ENCODE measurements around a stretch of chr20.

DNA sequence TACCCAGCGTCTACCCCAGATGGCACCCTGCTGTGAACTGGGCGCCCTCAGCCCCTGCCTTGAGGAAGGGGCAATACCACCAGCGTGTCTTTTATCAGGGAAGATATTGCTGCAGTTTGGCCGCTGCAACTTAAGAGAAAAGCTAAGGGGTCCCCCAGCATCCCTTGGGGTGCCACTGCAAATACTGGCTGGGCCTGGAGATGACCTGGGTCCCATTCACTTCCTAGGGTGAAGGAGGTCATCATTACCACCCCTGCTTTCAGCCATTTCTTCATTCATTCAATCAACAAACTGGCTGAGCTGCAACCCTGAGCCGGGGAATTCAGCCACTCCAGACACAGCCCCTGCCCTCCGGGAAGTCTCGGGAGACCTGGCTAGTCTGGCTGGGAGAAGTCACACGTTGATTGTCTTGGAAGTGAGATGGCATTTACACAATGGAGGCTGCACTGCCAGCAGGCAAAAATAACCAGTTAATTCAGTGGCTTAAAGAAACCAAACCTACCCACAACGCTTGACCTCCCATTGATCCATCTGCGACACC lies 1.9 kb upstream of the PMEPA1 start:
- RAMPAGE, long total RNA, result no peak
- RRBS, result no CpG with 5 or more reads among the region's 10 CpGs

- RAMPAGE, long total RNA, result no peak
- RRBS, result 6% methylated on average over 8 of the region's 39 CpGs
These were observed 38.9 kb upstream of the PMEPA1 start for GRCh38 chr20:57748385-57749391.

GRCh38 chr20:58514434-58515160 lies 602 bp downstream of the APCDD1L start:
- RAMPAGE, long total RNA, result no peak
- RRBS, result 2% methylated on average over 24 of the region's 66 CpGs

DNA sequence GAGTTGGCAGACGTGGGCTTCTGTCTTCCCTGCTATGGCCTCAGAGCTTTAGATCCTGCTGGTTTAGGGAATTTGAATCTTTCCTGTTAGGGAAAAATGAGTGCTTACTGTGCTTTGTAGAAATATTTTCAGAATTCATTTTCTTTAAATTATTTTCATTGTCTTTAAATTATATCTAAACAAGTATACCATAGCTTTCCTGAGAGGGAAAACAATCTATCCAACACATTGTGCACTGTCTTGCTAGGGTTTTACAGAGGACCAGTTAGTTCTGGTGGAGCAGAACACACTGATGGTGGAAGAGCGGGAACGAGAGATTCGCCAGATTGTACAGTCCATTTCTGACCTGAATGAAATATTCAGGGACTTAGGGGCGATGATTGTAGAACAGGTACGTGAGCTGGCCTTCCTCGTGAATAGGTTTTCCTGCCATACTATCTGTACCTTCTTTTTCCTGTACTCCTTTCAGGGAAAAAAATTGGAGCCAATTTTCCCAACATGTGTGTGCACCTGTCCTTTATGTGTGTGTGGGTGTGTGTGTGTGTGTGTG lies 19.9 kb downstream of the STX16 start:
- RAMPAGE, long total RNA, result no peak
- RRBS, result no CpG with 5 or more reads among the region's 7 CpGs

DNA sequence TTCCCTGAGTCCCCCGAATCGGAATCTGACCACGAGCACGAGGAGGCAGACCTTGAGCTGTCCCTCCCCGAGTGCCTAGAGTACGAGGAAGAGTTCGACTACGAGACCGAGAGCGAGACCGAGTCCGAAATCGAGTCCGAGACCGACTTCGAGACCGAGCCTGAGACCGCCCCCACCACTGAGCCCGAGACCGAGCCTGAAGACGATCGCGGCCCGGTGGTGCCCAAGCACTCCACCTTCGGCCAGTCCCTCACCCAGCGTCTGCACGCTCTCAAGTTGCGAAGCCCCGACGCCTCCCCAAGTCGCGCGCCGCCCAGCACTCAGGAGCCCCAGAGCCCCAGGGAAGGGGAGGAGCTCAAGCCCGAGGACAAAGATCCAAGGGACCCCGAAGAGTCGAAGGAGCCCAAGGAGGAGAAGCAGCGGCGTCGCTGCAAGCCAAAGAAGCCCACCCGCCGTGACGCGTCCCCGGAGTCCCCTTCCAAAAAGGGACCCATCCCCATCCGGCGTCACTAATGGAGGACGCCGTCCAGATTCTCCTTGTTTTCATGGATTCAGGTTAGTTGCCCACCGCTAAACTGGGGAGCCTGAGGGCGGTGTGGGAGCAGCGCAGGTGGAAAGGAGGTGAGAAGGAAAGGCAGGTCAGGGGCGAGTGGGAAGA lies 50.8 kb upstream of the GNAS start:
- RAMPAGE, long total RNA, result no peak
- RRBS, result no CpG with 5 or more reads among the region's 53 CpGs

DNA sequence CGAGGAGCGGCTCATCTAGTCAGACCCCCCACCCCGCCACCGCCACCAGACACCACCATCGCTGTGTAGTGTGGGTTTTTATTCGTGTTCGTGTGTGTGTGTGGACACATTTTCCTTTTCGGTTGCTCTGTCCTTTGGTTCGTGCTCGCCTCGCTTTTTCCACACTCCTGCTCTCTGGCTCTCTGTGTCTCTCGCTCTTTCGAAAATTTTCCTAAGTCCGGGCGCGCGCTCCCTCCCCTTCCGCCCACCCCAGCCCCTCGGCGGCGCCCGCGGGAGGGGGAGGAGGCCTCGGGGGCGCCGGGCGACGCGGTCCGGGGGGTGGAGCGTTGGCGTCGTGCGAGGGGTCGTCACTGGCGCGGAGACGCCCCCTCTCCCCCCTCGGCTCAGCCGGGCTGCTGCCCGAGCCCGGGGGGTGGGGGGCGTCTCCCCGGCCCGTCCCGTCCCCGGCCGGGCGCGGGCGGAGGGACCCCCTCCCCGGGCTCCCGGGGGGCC lies 455 bp upstream of the GNAS start:
- RAMPAGE, long total RNA, result no peak
- RRBS, result 3% methylated on average over 22 of the region's 53 CpGs

DNA sequence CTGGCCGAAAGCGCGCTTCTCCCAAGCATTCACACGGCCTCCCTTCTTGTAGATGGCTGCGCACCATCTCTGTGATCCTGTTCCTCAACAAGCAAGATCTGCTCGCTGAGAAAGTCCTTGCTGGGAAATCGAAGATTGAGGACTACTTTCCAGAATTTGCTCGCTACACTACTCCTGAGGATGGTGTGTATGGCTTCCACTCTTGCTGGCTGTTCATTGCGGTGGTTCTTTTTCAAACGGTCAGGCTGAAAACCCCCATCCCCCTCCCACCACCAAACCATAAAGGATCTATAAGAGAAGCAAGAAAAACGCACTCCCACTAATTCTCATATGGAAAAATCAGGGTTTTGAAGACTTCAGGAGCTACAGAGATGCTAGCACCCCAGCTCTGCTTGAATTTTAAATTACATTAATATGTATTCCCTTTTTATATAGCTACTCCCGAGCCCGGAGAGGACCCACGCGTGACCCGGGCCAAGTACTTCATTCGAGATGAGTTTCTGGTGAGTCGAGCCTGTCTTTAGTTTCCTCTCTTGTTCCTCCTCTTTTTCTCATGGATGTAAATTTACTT lies 18.8 kb downstream of the GNAS start:
- RAMPAGE, long total RNA, result no peak
- RRBS, result no CpG with 5 or more reads among the region's 18 CpGs

DNA sequence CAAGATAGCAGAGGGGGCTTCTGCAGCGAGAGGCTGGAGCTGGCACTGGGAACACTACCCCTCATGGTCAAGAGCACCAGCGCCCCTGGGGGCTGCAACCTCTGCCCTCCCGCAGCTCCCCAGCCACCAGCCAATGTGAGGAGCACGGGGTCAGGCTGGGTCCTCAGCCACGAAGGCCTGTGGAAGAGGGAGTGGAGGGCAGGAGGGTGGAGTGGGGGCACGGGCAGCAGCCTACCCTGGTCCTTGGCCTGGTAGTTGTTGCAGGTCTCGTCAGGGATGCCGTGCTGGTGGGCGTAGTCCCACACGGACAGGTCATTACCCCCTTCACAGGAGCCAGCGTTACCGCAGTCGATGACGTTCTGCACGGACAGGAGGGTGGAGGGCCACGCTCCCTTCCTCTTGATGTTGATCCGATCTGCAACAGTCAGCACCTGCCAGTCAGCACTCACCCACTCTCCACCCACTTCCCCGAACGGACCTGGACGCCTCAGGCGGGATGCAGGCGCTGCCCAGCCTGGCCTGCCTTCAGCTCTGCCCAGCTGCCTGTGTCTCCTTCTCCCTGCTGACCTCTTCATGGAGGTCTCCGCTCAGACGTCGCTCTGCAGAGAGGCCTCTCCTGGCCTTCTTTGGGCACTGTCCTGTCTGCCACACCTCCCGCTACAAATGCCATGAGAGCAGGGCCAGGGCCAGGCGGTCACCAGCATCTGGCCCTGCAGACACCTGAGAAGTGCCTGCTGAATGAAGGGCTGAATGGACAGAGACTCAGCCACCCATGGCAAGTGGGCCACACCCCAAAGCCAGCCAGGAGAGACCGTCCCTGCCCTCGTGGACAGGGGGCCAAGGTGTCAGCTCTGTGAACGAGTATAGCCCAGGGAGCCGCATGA lies 5.6 kb downstream of the CTSZ start:
- RAMPAGE, long total RNA, result no peak
- RRBS, result no CpG with 5 or more reads among the region's 31 CpGs

GRCh38 chr20:59004598-59005868 lies 2.0 kb downstream of the CTSZ start:
- RAMPAGE, long total RNA, result no peak
- RRBS, result no CpG with 5 or more reads among the region's 22 CpGs

GRCh38 chr20:59013797-59014415 lies 5.3 kb upstream of the TUBB1 start:
- RAMPAGE, long total RNA, result no peak
- RRBS, result no CpG with 5 or more reads among the region's 10 CpGs

DNA sequence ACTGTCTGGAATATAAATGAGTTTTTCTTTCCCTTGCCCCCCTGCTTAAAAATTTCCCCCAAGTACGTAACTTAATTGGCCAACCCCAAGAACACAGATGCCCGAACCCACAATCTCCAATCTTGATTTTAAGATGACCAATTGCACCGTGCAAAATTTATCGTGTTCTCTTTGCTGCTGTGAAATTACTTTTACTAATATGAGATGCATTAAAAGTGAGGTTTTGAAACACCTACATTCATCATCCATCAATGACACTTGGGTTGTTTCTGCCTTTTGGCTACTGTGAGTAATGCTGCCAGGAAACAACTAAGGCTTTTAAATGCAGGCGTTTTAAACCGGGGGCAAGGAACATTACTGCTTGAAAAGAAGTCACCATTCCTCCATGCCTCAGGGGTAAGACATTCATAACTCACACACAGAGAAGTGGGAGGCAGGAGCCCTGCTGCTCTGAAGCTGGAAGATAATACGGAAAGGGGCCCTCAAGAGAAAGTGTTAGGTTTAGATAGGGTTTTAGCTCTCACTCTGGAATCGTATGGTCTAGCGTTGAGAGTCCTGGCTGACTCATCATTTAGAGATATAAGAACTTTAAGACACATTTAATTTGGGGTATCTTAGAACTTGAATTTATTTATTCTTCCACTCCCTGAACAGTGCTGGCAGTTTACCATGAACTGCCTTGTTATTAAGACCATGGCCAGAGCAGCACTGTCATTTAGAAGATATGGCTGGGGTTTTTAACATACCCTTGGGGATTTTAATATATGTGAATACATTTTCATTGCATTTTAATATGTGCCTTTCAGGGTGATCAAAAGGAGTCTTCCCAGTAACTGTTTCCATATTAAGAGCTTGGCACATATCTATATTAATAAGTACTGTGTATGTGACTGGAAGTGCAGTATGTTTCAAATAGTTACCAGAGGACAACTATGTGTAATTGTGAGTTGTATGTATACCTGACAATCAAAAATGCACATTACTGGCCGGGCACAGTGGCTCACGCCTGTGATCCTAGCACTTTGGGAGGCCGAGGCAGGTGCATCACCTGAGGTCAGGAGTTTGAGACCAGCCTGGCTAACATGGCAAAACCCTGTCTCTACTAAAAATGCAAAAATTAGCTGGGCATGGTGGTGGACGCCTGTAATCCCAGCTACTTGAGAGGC lies 1.9 kb downstream of the TUBB1 start:
- RAMPAGE, long total RNA, result no peak
- RRBS, result no CpG with 5 or more reads among the region's 13 CpGs

GRCh38 chr20:59146375-59147684 lies 16.8 kb upstream of the ZNF831 start:
- RAMPAGE, long total RNA, result no peak
- RRBS, result no CpG with 5 or more reads among the region's 13 CpGs

GRCh38 chr20:59149498-59150619 lies 13.8 kb upstream of the ZNF831 start:
- RAMPAGE, long total RNA, result no peak
- RRBS, result no CpG with 5 or more reads among the region's 23 CpGs

DNA sequence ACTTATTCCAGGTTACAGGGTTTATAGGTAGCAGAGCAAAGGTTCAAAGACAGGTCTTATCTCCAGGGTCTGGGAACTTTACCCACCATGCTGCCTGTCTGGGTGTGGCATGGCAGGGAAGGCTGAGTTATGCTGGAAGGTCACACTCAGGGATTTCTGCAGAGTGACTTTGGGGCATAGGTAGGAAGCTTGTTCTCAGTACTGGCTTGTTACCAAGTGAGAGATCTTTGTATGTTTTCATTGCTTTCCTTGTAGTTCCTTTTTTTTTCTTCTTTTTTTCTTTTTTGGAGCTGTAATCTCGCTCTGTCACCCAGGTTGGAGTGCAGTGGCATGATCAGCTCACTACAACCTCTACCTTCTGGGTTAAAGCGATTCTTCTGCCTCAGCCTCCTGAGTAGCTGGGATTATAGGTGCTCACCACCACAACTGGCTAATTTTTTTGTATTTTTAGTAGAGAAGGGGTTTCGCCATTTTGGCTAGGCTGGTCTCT lies 1.9 kb downstream of the ZNF831 start:
- RAMPAGE, long total RNA, result no peak
- RRBS, result no CpG with 5 or more reads among the region's 3 CpGs

DNA sequence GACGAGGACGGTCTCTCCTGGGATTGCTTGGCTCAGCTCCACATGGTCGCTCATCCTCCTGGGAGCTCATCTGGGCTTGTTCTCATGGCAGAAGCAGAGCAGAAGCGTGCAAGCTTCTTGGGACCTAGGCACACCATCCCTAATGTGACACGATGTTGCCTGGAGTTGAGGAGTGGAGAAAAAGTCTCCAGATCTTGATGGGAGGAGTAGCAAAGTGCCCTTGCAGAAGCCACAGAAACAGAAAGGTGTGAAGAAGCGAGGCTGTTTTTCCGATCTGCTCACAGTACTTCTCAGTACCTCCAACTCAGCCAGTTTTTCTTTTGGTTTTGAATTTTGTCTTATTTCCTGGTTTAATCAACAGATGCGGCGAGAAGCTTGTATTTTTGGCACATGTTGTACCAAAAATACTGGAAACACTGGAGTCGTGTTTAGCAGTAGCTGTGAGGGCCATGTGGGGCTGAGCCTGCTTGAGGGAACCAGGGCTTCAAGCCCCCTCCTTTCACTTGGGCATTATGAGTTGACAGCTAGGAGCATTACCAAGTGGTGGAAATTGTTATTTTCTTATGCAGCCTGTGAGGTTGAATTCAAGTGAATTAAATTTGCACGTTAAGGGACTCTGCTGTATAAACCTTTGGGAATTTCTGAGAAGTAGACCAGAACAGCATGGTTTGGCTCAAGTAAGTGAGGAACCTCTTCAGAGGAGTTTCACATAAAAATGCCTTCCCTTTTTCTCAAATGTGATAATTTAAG lies 14.2 kb downstream of the ZNF831 start:
- RAMPAGE, long total RNA, result no peak
- RRBS, result no CpG with 5 or more reads among the region's 11 CpGs

DNA sequence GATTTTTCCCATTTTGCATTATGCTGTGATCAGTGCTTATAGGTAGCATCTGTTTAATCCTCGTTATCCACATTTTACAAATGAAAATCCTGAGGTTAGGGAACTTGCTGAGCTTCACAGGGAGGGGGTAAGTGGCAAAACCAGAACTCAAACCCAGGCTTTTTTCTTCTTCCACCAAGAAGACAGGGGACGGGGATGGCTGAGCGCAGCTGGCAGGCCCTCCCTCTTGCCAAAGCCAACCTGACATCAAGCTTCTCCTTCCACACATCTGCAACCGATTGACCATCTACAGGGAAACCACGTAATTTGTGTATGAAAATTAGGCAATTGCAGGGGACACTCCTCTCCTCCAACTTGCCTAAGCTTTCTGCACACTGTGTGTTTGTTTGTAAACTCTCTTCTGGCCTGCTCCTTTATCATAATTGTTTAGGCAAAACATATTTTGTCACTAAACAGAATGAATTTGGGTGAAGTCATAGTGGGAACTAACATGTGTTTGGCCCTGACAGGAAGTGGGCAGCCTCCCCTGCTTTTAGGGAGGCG lies 18.8 kb downstream of the ZNF831 start:
- RAMPAGE, long total RNA, result no peak
- RRBS, result no CpG with 5 or more reads among the region's 6 CpGs

DNA sequence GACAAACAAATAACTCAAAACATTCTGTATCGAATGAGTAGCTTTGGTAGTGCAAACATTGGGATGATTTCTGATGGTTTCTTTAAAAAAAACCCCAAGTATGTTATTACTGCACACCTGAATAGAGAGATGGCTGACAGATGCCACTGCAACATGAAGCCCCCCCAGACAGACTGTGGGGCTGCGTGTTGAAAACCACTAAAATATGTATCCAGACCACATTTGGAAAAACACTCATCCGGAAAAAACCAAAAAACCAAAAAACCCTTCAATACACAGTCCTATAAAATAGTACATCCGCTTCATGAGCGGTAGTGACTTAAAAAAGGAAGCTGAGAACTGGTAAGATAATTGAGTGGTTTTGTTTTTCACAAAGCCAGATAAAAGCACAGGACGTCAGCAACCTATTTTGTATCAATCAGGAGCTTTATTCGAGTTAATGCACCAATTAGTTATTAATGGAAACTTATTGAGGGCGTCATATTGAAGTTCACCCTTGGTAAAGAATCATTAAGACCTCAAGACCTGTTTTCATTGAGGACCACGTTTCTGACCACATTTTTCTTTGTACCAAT lies 47.0 kb upstream of the EDN3 start:
- RAMPAGE, long total RNA, result no peak
- RRBS, result no CpG with 5 or more reads among the region's 9 CpGs

DNA sequence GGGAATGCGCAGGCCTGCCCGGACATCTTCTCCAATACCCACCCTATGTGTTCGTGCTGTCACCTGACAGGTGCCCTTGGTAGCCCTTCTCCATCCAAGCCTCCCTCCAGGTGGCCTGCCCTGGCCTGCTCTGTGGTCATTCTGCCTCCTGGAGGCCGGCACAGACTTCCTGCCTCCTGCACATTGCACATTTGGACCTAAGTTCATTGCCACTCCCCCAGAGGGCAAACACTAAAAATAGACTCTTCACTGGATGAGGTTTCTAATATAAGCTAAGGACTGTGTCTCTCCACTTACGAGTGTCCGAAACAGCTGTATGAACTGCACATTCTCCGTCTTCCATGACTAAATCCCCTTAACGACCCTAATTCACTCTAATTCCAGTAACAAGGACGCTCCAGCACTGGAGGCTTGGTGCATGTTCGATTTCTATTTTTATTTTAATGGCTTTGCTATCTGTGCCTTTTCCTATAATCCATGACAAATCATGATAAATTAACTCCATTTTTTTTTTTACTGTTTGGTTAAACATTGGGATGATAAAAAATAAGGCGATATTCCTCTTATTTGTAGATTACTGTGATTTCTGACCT lies 18.2 kb upstream of the PHACTR3 start:
- RAMPAGE, long total RNA, result no peak
- RRBS, result no CpG with 5 or more reads among the region's 11 CpGs

- RAMPAGE, long total RNA, result no peak
- RRBS, result no CpG with 5 or more reads among the region's 8 CpGs
These were observed 148.4 kb downstream of the PHACTR3 start for GRCh38 chr20:59752709-59753168.

DNA sequence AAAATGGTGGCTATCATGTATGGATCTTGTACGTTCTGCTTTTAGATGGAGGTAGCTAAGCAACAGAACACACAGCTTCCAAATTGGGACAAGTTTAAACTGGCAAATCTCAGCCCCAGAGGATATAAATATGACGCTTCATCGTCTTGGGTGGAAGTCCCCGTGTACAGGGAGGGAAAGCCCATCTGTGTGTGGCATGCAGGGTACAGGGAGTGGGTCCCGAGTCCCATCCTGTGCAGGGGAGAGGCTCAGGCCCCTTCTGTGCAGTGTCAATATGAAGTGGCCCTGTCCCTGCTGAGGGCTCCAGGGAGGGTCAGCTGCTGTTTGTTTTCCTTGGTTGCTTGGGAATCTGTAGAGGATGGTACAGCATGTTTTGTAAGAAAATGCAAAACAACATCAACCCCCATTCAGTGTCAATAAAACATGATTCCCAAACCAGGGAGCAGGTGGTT lies 113.0 kb downstream of the SYCP2 start:
- RAMPAGE, long total RNA, result no peak
- RRBS, result no CpG with 5 or more reads among the region's 5 CpGs